ENCODE data around the genes NPR3 and AGXT2.

GRCh38 chr5:32402269-32402859, 42.2 kb downstream of the ZFR start:
- PRO-cap, 3 experiments: no peak in any of the 3 experiments
- RRBS: no CpG with 5 or more reads among the region's 7 CpGs

DNA sequence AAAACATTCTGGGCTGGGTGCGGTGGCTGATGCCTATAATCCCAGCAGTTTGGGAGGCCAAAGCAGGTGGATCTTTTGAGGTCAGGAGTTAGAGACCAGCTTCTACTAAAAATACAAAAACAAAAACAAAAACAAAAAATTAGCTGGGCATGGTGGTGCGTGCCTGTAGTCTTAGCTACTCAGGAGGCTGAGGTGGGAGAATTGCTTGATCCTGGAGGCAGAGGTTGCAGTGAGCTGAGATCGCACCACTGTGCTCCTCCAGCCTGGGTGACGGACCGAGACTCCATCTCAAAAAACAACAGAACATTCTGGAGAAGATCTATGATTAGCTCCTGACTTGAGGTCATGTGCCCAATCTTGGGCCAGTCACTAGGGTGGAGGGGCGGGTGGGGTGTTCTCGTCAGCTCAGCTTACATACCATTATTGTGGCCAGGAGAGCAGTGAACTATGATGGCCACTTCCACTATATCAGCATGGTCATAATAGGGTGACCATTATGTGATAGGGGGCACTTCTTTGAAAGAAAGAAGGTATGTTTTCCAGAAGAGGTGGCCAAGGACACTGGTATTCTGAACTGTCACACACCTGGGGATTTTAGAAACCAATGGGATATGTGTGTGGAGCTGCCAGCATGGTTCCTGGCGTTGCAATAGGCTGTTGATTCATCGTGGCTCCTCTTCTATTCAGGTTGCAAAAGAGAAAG, 45.1 kb downstream of the SUB1 start:
- PRO-cap, 3 experiments: no peak in any of the 3 experiments
- RRBS: no CpG with 5 or more reads among the region's 9 CpGs

- PRO-cap, 3 experiments: no peak in any of the 3 experiments
- RRBS: 1% methylated on average over 9 of the region's 35 CpGs
Measured at GRCh38 chr5:32710935-32711562, at the start of gene NPR3. Gene NPR3, plus strand, starts transcription at chr5:32711321.

- PRO-cap, 3 experiments: no peak in any of the 3 experiments
- RRBS: no CpG with 5 or more reads among the region's 11 CpGs
Measured at GRCh38 chr5:33849879-33850432, 41.8 kb downstream of the ADAMTS12 start.

- PRO-cap, 3 experiments: no peak in any of the 3 experiments
- RRBS: no CpG with 5 or more reads among the region's 8 CpGs
Measured at GRCh38 chr5:33998345-33999221, 9.3 kb downstream of the AMACR start.

GRCh38 chr5:34052956-34053571, 10.1 kb upstream of the C1QTNF3 start:
- PRO-cap, 3 experiments: no peak in any of the 3 experiments
- RRBS: no CpG with 5 or more reads among the region's 3 CpGs

DNA sequence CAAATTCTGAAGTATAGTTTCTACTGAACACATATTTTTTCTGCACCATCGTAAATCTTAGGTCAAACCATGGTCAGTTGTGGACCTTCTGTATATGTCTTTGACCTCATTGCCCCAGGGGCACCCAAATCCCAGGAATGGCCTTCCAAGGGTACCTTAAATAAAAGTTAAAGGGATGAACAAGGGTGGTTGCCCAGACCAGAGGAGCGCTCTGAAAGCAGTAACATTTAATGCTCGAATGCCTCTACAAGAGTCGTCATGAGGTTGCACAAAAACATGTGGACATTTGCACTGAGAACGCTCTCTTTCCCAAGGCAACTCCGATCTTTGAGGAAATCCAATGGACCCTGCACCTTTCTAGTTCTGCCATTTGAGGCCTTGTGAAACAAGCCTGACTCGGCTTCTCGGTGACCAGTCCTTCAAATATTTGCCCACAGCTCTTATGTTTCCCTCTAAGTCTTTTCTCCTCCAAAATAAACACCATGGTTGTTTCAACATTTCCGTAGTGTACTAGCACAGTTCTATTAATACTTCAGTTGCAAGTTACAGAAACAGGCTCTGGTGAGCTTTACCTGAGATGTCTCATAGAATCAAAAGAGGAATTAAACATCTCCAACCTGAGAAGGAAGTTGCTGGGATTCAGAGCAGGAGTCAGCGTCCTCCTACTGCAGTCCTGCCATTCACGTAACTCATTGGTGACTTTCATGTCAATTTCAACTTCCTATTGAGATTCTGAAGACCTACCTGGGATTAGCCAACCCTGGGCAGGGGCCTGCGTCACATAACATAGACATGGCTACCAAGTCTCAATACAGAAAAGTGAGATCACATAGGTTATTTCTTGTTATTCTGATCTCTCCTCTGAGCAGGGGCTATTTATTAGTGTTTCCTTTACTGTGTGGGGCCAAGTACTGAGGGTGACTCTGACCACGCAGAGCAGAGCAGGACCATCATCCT, 168.8 kb upstream of the RAI14 start:
- PRO-cap, 3 experiments: no peak in any of the 3 experiments
- RRBS: no CpG with 5 or more reads among the region's 13 CpGs

- PRO-cap, 3 experiments: no peak in any of the 3 experiments
- RRBS: no CpG with 5 or more reads among the region's 7 CpGs
Measured at GRCh38 chr5:34498775-34499522, 157.2 kb upstream of the RAI14 start.

GRCh38 chr5:34556289-34556669, 99.8 kb upstream of the RAI14 start:
- PRO-cap, 3 experiments: no peak in any of the 3 experiments
- RRBS: no CpG with 5 or more reads among the region's 4 CpGs

DNA sequence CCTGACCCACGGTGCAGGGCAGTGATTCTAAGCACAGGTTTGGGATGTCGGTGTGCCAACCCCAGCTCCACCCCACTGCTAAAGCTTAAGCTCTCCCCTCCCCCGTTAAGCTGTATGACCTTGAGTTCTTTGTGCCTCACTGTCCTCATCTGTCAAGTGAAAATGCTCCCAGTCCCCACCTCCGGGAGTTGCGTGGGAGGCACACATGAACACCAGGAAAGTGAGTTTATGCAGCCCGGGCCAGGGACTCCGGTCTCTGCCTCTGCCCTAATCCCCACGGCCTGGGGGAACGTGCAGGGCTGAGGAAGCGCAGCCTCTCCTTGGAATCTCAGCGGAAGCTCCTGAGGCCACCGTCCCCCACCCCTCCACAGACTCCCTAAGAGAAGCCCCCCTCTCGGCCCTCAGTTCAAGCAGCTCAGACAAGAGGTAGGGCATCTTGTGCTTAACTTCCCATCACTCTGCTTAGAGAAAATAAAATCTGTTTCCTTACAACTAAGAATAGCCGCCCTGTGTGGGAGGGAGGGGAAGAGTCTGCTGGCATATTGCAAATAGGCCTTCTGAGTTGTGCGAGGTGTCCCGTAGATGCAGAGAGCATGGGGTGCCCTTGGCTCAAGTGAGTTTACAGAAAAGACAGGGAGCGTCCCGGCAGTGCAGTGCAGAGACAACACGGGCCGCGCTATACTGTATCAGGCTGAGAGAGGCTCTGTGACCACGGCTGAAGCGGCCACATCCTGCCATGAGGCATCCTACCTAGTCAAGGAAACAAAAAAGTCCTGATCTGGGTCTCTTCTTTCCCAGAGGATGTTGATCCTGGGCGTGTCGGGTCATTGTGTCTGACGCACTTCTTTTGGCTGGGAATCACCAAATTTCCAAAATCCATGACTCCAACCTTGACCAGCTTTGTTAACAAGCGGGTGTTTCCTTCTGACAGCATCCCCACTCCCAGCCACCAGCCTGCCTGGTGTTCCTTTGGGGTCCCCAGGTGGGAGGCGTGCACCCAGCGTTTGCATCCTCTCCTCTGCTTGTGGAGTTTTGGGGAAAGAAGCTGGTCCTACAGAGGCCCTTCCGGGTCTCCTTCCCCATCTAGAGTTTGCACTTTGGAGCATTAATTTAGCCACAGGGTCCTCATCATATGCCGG, 91.7 kb upstream of the RAI14 start:
- PRO-cap, 3 experiments: no peak in any of the 3 experiments
- RRBS: 37% methylated on average over 4 of the region's 31 CpGs

- PRO-cap, 3 experiments: peak in 3 of 3 experiments; most common plus-strand start chr5:34656954 (in 3); most common minus-strand start chr5:34656768 (in 1)
- RRBS: 3% methylated on average over 36 of the region's 57 CpGs
Measured at GRCh38 chr5:34656710-34657381, 718 bp downstream of the RAI14 start.

GRCh38 chr5:34699468-34699742, 43.3 kb downstream of the RAI14 start:
- PRO-cap, 3 experiments: no peak in any of the 3 experiments
- RRBS: no CpG with 5 or more reads among the region's 2 CpGs

GRCh38 chr5:34929725-34930419, 513 bp downstream of the DNAJC21 start:
- PRO-cap, 3 experiments: peak in 3 of 3 experiments; most common plus-strand start chr5:34929947 (in 3); most common minus-strand start chr5:34929821 (in 3)
- RRBS: 2% methylated on average over 43 of the region's 67 CpGs

DNA sequence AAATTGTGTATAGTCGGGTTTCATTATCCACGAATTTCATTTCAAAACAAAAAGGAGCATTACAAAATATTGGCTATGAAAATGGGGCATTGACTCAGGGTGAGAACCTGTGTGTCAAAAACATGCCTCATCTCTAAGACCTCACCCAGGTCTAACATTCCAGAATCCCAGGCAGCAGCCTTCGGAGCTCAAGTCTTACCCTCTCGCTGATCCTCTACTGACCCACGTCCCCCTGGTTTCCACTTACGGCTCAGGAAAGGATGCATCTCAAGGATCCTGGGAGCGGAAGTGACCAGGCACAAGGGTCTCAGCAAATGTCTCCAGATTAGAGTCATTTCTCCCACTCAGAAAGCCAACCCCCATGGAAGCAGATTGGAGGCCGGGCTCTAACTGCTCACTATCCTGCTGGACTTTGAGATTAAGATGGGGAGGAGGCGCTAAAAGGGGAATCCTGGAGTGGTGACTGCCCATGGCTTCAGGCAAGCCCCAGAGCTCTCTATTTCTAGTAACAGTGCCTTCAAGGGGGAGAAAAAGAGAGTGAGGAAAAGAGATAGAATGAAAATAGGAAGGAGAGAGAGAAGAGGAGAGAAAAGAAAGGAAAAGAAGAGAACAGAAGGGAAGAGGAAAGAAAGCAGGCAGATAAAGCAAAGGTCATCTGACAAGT, at the start of gene AGXT2:
Gene AGXT2 (minus strand): TSS at position 392 of the 664 bp plus-strand sequence.
- PRO-cap, 3 experiments: no peak in any of the 3 experiments
- RRBS: no CpG with 5 or more reads among the region's 9 CpGs

GRCh38 chr5:35129786-35130270, 82.1 kb upstream of the AGXT2 start:
- PRO-cap, 3 experiments: no peak in any of the 3 experiments
- RRBS: no CpG with 5 or more reads among the region's 4 CpGs

DNA sequence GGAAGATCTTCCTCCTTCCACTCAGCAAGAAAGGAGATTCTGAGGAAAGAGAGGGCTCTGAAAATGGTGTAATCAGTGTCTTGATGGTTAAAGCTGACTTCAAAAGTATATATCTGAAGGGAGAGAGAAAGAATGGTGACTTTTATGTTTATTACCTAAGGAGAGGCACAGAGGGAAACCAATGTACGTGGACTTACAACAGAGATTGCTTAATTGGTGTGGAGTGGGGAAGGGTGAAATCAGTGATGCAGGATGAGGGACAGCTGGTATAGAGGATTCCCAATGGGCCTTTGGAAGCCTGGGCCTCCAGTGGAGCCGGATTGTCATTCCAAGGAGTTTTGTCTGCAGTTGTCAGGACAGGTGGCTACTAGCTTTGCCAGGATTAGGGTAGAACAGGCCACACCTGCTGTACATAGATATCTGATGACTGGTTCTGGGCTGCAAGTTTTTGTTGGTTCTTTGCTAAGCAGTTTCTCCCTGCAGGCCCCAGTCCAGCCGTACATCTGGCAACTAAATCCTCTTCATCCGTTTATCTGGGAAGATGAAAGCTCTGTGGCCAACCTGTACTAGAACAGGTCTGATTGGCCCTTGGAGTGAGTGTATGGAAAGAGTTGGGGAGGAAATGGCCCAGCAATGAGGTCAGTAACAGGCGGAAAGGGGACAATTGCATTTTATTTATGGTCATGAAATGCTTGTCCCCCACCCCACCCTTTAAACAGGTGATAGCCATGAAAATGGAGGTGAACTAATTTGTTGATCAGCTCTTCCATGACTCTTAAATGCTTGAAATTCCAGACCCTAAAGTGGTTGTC, 4.3 kb downstream of the SKP2 start:
- PRO-cap, 3 experiments: no peak in any of the 3 experiments
- RRBS: no CpG with 5 or more reads among the region's 5 CpGs

- PRO-cap, 3 experiments: no peak in any of the 3 experiments
- RRBS: no CpG with 5 or more reads among the region's 7 CpGs
Measured at GRCh38 chr5:36535257-36535795, 71.1 kb upstream of the SLC1A3 start.

DNA sequence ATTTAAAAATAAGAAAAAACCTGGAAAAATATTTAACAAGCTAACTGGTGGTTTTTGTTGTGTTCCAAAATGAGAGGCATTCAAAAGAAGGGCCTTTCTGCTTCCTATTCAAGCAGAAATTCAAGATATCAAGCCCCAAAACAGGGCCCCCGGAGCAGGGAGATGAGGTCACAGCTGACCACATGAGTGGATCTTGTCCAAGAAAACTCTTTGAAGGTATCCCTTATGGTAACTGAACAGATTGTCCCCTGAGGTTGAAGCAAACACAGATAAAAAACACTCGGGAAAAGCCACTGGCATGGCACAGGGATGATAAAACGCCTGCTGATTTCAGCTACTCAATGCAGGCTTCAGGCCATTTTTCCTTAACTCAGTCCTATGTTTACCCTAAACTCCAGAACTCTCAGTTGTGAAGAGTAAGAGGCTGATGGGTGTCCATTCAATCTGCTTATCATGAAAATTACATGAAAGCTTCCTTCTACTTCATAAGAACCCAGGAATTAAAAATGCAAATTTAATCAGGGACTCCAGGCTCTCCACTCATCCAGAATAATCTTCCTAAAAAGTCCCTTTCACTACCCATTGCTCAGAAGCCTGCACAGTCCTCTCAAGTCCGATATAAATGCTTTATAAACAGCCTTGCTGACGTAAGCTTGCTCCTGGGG, 36.0 kb upstream of the SLC1A3 start:
- PRO-cap, 3 experiments: no peak in any of the 3 experiments
- RRBS: no CpG with 5 or more reads among the region's 5 CpGs

DNA sequence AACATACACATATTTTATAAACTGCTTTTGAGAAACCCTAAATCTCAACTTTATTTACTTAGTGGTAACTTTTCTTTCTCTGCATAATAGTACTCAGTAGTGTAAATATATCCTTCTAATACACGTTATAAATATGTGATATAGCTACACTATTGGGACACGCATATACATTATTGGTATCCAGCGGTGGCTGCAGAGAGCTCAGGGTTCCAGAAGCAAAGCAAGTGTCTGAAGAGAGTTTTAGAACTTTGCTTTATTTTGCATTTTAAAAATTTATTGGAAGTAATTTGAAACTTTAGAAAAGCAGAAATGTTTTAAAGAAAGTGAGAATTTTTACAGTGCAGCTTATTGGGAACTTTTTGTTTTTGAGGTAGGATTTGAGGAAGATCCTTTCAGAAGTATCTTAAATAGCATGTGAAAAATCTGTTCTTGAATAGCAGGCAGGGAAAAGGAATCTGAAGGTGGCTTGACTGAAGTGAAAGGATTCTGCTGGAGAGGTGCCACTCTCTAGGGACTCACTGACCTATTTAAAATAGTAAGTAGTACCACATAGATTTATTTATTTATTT, 68.9 kb downstream of the NIPBL start:
- PRO-cap, 3 experiments: no peak in any of the 3 experiments
- RRBS: no CpG with 5 or more reads among the region's 3 CpGs

DNA sequence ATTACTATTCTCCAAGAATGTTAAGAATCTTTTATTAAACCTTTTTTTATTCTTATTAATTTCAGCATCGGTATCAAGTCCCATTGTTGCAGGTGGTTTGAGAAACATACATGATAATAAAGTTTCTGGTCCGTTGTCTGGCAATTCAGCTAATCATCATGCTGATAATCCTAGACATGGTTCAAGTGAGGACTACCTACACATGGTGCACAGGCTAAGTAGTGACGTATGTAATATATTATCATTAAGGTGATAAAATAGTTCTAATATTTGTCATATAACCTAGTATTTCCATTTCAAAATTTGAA, 94.2 kb downstream of the NIPBL start:
- PRO-cap, 3 experiments: no peak in any of the 3 experiments
- RRBS: no CpG with 5 or more reads among the region's 3 CpGs